Metanephros (tissue), 2 donors: ENCODE data around the genes TMEM186 and CLEC16A.

- RAMPAGE, long total RNA: no peak
Measured at GRCh38 chr16:8572475-8573562, 17.5 kb downstream of the TMEM114 start.

- RAMPAGE, long total RNA: no peak
Measured at GRCh38 chr16:8740635-8741391, 56.6 kb downstream of the TMEM186 start.

DNA sequence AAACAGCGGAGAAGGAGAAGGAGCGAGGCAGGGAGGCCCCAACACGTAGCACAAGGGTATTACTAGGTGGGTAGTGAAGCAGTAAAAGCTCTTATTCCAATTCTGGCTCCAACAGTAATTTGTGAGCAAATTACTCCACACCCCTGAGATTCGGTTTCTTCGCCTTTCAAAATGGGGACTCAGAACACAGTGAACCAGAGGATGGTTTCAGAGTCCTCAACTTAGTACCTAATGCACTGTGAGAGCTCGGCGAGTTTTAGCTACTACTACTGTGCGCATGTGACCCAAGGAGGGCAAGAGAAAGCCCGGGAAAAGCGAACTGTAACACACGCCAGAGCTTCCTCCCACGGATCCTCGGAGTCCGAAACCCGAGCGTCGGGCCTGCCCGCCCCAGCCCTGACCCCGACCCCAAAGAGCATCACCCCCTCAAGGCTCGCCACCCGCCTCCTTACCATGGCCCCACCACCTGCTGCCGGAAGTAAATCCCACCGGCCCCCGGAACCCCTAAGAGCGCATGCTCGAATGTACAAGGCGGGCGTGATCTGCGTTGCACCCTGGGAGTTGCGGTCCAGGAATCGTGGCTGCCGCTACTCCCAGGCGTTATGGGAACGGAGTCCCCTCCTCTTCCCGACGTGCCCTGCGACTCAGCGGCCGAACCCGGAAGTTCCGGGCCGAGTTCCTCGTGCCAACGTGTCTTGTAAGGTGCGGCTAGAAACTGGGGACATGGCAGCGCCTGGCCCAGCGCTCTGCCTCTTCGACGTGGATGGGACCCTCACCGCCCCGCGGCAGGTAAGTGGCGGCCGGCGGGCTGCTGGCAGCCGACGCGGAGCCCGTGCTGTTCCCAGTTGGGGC lies at the start of gene TMEM186:
Gene TMEM186 (minus strand): TSS at position 480 of the 852 bp plus-strand sequence.
- RAMPAGE, long total RNA: no peak

GRCh38 chr16:8816555-8817401 lies 19.1 kb downstream of the PMM2 start:
- RAMPAGE, long total RNA: no peak

GRCh38 chr16:8835129-8835671 lies 33.6 kb downstream of the CARHSP1 start:
- RAMPAGE, long total RNA: no peak

- RAMPAGE, long total RNA: no peak
Measured at GRCh38 chr16:8849064-8849715, 19.6 kb downstream of the CARHSP1 start.

DNA sequence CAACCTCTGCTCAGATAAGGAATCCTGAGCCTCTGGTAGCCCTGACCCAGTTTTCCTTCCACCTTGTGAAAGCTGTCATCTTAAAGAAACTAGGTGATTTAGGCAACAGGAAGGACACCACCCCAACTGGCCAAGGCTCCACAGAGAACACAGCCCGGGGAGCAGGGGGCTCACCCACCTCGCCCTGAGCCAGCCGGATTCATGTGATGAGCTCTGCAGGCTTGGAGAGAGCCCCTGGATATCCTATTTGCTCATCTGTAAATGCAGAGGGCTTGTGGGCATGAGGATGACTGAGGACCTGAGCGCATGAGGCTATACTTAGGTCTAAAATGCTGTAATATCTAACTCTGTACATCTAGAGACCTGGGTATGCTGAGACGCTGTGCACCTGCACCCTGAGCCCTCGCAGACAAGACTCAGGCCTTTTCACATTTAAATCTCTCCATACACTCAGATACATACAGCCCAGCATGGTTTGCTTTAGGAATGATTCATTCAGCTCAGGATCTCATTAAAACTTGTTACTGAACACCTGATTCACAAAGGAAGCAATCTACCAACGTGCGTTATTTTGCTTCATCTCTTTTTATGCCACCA lies 12.3 kb downstream of the USP7 start:
- RAMPAGE, long total RNA: no peak

- RAMPAGE, long total RNA: no peak
Measured at GRCh38 chr16:8958198-8959187, 5.2 kb downstream of the USP7 start.

- RAMPAGE, long total RNA: no peak
Measured at GRCh38 chr16:9051194-9051882, 40.1 kb upstream of the HAPSTR1 start.

DNA sequence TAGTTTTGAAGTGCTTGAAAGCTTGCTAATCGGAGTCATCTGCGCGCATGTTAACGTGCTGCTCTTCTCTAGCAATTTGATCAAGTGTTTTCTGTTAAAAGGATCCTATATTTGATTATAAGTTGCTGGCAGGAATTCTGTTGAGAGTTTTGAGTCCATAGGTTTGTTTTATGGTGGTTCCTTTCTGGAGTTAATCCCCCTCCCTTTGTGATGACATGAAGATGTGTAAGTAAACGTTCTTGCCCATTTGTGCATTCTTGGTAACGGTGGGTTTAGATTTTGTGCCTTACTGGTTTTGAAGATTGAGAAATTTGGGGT lies 2.0 kb downstream of the HAPSTR1 start:
- RAMPAGE, long total RNA: no peak

- RAMPAGE, long total RNA: no peak
Measured at GRCh38 chr16:9797160-9797711, 385.0 kb downstream of the GRIN2A start.

DNA sequence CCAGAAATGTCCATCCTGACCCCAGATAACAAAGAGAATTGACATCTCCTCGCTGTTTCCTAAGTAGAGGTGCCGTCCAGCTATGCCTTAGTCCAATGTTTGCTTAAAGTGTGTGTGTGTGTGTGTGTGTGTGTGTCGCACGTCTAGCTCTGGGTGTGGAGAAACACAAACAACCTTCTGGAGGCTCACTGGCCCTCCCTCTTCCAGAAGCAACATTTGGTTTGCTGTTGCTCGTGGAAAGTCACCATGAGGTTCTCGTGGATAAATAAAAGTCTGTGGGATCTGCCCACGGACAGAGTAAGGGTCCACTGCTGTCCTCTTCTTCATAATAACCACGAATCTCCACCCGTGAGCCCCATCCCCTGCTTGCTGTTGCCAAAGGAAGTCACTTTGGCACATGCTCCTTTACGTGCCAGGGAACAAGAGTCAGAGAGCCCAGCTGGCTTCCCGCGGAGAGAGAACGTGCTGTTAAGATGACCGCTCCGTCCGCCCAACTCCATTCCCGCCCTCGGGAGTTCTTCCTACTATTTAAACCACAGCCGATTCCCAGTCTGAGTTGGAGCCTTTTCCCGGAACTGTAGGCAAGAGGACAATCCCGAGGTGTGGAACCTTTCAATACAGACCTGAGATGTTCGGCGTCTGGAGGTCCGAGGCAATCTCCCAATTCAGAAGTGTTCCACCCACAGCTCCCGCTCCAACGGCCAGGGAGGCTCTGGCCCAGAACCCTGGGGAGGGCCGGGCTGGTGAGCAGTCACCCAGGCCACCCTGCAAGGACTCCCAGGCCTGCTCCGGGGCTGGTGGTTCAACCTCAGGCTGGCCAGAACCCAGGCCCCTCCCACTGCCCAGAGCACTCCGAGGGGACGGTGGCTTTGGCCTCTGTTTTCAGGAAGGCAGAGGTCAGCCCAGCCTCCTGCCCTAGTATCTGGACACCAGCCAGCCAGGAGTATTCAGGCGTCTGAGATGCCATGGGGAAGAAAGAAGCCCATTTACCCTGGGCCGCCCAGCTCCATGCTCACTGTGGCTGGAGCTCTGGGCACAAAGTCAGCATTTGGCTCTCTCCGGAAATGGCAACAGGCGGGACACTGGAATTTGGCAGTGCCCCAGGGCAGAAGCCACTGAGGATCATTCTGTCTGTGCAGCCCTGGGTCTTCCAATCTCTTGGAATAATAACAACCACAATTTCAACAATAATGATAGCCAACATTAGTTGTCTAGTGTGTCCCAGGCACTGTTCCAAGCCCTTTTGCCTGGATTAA lies 21.6 kb downstream of the EMP2 start:
- RAMPAGE, long total RNA: no peak

GRCh38 chr16:10688284-10688774 lies 6.4 kb downstream of the TEKT5 start:
- RAMPAGE, long total RNA: no peak

DNA sequence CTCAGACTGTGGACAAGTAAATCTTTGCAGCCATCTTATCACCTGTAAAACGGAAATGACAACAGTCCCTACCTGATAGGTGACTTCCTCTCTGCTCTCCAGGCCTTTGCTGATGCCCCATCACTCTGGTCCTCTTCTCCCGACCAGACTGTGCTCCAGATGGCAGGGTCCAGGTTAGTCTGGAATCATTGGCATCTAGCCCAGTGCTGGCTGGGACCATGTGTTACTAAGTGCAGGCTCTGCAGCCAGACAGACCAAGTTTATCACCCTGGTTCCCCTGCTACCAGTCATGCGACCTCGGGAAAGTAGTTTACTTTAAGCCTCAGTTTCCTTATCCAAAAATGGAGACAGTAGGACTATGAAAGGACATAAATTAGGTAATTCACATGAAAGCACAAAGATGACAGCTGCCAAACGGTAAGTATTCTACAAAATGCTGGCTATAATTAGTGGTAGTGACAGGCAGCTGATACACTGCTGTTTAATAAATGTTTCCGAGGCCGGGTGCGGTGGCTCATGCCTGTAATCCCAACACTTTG lies 1.7 kb upstream of the NUBP1 start:
- RAMPAGE, long total RNA: no peak

DNA sequence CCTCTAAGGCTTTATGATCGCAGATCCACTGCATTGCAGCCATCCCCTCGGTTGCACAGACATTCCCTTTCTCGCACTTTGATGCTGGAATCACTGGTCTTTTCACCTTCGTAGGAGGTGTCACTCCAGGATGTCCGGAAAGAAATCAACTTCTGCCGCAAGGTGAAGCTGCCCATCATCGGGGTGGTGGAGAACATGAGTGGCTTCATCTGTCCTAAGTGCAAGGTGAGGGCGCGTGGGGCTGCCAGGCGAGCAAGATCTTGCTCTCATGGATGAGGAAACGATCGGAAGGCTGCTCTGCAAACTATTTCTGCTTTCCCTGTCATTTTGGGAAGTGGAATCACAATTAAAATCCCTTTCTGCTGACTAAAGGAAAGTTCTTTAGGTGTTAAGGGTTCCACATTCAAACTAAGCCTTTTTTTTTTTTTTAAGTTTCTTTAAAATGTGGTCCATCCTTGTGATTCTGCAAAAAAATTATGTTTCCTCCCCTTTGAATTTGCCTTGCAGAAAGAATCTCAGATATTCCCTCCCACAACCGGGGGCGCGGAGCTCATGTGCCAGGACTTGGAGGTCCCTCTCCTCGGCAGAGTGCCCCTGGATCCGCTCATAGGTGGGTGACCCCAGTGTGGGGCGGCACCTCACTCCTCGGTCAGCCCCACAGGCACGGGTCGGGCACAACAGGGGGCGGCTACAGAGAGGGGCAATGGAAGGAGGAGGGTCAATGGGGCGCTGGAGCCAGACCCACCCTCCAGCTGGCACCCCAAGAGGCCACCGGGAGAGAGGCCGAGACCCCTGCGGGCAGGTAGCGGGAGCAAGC lies 17.8 kb downstream of the NUBP1 start:
- RAMPAGE, long total RNA: no peak

DNA sequence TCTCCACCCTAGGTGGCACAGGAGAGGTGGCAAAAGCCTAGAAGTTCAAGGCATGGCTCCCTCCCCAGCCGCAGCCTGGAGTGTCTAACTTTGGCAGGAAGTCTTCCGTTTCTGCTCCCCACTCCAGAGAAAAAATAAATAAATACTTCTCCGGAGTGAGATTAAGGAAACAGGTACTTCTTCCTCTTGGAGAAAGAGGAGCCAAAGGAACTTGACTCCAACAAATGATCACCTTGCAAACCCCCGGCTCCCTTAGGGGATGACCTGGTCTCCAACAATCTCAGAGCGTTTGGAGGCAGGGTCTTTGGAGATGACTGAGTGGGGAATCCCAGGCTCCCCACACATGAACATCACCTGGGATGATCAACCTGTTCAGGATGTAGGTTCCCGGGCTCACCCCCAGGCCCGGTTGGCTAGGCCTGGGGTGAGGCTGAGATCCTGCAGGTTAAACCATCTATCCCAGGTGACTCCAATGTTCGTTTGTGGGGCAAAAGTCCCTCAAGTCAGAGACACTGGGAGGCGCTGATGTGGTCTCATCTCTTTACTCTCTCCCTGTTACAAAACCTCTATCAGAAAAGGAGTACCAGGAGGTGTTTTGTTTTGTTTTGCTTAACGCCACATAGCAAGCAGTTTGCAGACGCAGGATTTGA lies 3.0 kb downstream of the CIITA start:
- RAMPAGE, long total RNA: no peak

DNA sequence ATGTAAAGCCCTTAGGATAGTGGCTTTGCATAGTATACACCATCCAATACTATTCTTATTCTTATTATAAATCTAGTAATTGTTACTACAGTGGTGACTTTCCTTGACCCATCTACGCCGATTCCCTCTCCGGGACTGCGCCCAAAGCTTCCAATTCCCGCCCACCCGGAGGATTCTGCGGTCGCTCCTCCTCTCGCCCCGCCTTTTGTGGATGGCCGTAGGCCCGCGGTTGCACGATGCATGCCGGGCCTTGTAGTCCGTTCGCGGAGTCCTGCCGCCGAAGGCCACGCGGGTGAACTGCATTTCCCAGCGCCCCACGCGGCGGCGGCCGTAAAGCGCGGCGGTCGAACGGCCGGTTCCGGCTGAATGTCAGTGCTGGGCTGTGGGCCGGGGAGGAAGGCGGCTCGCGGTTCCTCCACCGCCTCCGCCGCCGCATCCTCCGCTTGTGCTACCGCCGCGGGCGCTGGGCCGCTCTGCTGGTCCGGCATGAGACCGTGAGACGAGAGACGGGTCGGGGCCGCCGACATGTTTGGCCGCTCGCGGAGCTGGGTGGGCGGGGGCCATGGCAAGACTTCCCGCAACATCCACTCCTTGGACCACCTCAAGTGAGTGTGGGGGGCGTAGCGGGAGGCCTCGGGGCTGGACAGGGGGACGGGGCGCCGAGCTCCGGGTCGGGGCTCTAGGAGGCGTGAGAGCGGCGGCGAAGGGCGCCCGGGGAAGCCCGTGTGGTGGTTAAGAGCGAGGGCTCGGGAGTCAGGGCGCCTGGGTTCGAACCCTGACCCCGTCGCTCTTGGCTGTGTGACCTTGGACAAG lies at the start of gene CLEC16A:
Gene CLEC16A (plus strand): TSS at position 372 of the 813 bp plus-strand sequence.
- RAMPAGE, long total RNA: no peak

DNA sequence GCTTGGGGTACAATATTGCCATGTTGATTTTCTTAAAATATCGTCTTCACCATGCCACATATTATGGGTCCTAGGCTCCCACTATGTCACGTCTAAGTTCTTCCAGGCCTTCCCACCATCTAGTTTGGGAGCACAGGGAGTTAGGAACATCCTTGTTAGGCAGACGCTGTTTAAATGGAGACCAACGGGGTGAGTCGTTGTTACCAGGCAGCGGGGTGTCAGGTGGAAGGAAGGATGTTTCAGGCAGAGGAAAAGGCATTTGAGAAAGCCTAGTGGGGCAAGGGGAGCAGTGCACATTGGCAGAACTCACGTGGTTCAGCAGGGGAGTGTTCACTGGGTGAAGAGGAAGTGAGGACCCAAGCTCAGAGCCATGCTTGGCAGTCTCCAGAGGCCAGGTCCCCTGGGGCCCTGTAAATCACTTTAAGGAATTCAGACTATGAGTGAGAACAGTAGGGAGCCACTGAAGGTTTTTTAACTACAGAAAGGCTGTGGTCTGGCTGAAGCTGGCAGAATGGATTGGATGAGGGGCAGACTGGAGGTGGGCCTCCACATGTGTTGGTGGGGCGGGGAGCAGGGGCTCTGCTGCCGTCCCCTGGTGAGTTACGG lies 5.0 kb downstream of the CLEC16A start:
- RAMPAGE, long total RNA: no peak

DNA sequence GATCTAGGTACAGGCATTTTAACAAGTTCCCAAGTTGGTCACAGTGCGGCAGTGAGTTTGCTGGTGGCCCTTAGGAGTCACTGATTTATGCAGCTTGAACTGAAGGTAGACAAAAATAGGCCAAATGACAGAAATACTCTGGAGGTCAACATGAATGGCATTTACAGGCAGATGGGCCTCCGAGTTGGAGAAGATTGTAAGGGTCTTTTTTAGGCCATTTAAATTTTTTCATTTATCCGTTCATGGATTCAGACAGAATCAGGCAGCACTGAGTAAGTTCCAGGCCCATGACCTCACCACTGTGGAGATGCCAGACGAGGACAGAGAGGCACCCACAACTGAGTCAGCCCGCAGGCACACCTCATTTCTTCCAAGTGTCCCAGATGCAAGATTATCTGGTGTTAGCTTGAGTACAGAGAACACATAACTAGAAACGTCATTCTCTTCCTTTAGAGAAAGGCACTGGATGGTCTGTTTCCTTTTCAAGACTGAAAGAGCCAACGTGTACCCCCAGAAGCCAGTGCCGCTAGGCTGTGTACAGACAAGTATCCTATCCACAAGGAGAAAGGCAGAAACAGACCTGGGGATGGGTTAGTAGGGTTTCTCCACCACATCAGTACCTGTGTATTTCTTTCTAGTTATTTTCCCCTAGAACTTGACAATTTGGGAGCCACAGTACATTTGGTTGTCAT lies 16.9 kb downstream of the CLEC16A start:
- RAMPAGE, long total RNA: no peak

- RAMPAGE, long total RNA: no peak
Measured at GRCh38 chr16:10982544-10983232, 38.3 kb downstream of the CLEC16A start.